ENCODE measurements around a stretch of chr20.

GRCh38 chr20:58440617-58441088 is 51.6 kb downstream of the VAPB start:
- RAMPAGE, long total RNA = no peak
- RRBS = no CpG with 5 or more reads among the region's 6 CpGs
PRO-cap:
- standard = no peak
- CoPRO, capped RNA only, 2 experiments = no peak in any of the 2 experiments
- CoPRO, capped and uncapped RNA, 2 experiments = no peak in any of the 2 experiments
- CoPRO, uncapped RNA only, 2 experiments = peak in 1 of 2 experiments; most common plus-strand start chr20:58440785 (in 1)
CAGE:
- cytosol, long polyA plus RNA = no peak
- long polyA plus RNA = no peak
- nucleolus, long total RNA = no peak
- nucleus, long polyA plus RNA = no peak

GRCh38 chr20:58446081-58447241 is 57.4 kb downstream of the VAPB start:
- RAMPAGE, long total RNA = no peak
- RRBS = no CpG with 5 or more reads among the region's 14 CpGs
PRO-cap:
- standard = no peak
- CoPRO, capped RNA only, 2 experiments = no peak in any of the 2 experiments
- CoPRO, capped and uncapped RNA, 2 experiments = no peak in any of the 2 experiments
- CoPRO, uncapped RNA only, 2 experiments = peak in 1 of 2 experiments; most common plus-strand start chr20:58446306 (in 1)
CAGE:
- cytosol, long polyA plus RNA = no peak
- long polyA plus RNA = no peak
- nucleolus, long total RNA = no peak
- nucleus, long polyA plus RNA = no peak

DNA sequence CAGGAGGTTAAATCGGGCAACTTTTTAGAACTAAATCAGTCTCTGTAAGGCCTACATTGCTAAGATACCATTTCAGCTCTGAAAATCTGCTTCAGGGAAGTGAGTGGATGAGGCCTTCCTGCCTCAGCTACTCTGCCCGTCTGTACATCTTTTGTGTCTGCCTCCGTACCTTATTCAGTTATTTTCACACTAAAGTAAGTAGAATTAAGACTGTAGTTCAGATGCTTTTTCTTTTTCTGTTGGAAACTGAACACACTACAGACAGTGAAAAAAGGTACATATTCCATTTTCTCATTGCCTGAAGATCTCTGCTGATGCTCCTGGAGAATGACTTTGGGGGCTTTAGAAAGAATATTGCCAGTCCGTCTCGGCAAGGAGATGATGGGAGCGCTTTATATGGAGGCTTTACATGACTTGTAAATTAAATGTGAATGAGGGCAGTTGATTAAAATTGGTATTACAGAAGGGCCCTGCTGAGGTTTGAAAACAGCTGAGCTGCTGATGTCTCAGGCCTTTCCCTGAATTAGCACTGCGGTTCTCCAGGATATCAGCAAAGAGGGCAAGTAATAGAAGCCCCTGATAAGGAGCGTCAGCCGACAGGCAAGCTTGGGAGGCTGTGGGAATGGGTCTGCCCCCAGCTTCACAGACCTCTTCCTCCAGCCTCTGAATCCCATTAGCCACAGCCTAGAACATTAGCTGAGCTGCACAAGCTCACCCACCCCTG is 59.6 kb downstream of the VAPB start:
- RAMPAGE, long total RNA = no peak
- RRBS = no CpG with 5 or more reads among the region's 9 CpGs
PRO-cap:
- standard = no peak
- CoPRO, capped RNA only, 2 experiments = no peak in any of the 2 experiments
- CoPRO, capped and uncapped RNA, 2 experiments = no peak in any of the 2 experiments
- CoPRO, uncapped RNA only, 2 experiments = peak in 2 of 2 experiments; most common plus-strand start position 197 of the sequence (in 2)
CAGE:
- cytosol, long polyA plus RNA = no peak
- long polyA plus RNA = no peak
- nucleolus, long total RNA = no peak
- nucleus, long polyA plus RNA = no peak

DNA sequence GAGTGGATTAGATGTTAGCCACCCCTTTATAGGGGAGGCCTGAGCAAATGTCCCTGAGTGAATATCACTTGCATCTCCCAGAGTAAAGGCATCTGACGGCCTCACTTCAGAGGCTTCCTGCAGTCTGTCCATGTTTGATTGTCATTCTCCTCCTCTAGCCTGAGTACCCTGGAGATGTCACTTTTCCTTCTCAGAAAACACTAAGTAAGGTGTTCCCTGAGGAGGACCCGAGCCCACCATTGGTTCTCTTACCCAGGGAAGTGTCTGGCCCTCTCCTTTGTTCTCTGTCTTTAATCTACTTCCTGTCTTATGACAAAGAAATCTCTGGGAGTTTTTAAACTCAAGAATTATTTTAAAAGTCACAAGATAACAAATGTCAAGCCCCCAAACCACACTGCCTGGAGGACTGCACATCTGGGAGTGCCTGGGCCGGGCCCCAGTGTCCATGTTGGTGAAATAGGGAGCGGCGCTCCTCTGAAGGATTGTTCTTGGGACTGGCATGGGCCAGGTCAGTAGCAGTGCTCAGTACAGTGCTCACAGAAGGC is 10.8 kb downstream of the STX16 start:
- RAMPAGE, long total RNA = no peak
- RRBS = no CpG with 5 or more reads among the region's 5 CpGs
PRO-cap:
- standard = no peak
- CoPRO, capped RNA only, 2 experiments = no peak in any of the 2 experiments
- CoPRO, capped and uncapped RNA, 2 experiments = no peak in any of the 2 experiments
- CoPRO, uncapped RNA only, 2 experiments = peak in 1 of 2 experiments; most common plus-strand start position 64 of the sequence (in 1)
CAGE:
- cytosol, long polyA plus RNA = no peak
- long polyA plus RNA = no peak
- nucleolus, long total RNA = no peak
- nucleus, long polyA plus RNA = no peak

GRCh38 chr20:58899706-58900812 is 8.8 kb downstream of the GNAS start:
- RAMPAGE, long total RNA = no peak
- RRBS = 100% methylated on average over 1 of the region's 20 CpGs
PRO-cap:
- standard = no peak
- CoPRO, capped RNA only, 2 experiments = no peak in any of the 2 experiments
- CoPRO, capped and uncapped RNA, 2 experiments = no peak in any of the 2 experiments
- CoPRO, uncapped RNA only, 2 experiments = peak in 2 of 2 experiments; most common plus-strand start chr20:58899782 (in 1)
CAGE:
- cytosol, long polyA plus RNA = no peak
- long polyA plus RNA = no peak
- nucleolus, long total RNA = no peak
- nucleus, long polyA plus RNA = no peak

- RAMPAGE, long total RNA = no peak
- RRBS = no CpG with 5 or more reads among the region's 7 CpGs
PRO-cap:
- standard = no peak
- CoPRO, capped RNA only, 2 experiments = no peak in any of the 2 experiments
- CoPRO, capped and uncapped RNA, 2 experiments = no peak in any of the 2 experiments
- CoPRO, uncapped RNA only, 2 experiments = peak in 2 of 2 experiments; most common plus-strand start chr20:58911544 (in 1)
CAGE:
- cytosol, long polyA plus RNA = no peak
- long polyA plus RNA = no peak
- nucleolus, long total RNA = no peak
- nucleus, long polyA plus RNA = no peak
Measured at GRCh38 chr20:58911448-58912188, 20.4 kb downstream of the GNAS start.

DNA sequence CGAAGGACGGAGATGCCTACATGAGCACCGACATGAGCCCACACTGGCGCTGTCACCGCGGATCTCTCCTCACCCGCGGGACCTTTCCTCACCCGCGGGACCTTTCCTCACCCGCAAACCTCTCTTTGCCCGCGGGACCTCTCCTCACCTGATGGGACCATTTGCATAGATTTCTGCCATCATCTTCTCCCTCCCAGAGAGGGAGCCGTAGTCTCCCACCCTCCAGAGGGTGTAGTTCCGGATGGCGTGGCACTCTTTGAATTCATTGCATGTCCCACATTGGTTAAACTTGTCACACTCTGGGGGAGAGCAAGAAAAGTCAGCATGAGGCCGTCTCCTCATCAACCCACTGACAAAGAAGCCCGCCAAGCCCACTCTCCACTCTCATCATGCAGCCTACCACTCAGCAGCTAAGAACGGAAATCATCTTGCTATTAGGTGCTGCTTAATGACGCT is 9.6 kb downstream of the CTSZ start:
- RAMPAGE, long total RNA = no peak
- RRBS = no CpG with 5 or more reads among the region's 20 CpGs
PRO-cap:
- standard = no peak
- CoPRO, capped RNA only, 2 experiments = no peak in any of the 2 experiments
- CoPRO, capped and uncapped RNA, 2 experiments = no peak in any of the 2 experiments
- CoPRO, uncapped RNA only, 2 experiments = peak in 1 of 2 experiments; most common plus-strand start position 374 of the sequence (in 1); most common minus-strand start position 285 of the sequence (in 1)
CAGE:
- cytosol, long polyA plus RNA = no peak
- long polyA plus RNA = no peak
- nucleolus, long total RNA = no peak
- nucleus, long polyA plus RNA = no peak

DNA sequence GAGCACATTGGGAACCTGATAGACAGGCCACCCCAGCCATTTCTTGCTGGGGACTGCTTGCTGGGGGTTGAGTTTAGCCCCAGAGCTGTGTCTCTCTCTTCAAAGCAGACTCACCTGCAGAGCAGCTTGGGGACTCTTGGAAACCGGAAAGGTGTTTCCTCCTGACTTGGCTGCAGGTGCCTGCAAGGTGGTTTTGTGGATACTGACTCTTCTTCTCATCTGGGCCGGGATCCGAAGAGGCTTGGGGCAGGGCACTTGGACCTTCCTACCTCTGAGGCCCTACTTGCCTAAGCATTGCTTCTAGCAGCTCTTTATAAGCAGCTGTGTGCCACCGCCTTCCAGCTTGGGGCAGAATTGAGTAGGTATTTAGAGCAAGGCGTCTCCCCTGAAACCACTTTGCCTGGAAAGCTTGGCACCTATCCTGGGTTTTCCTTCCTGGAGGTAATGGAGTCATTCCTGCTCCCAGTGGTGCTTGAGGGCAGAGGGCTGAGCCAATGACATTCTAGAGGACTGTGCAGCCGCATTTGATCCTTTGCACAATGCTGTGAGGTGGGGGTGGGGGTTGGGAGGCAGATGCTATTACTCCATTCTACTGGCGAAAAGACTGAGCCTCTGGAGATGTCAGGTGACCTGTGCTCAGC is 3.4 kb upstream of the CTSZ start:
- RAMPAGE, long total RNA = no peak
- RRBS = 85% methylated on average over 2 of the region's 7 CpGs
PRO-cap:
- standard = no peak
- CoPRO, capped RNA only, 2 experiments = no peak in any of the 2 experiments
- CoPRO, capped and uncapped RNA, 2 experiments = no peak in any of the 2 experiments
- CoPRO, uncapped RNA only, 2 experiments = no peak in any of the 2 experiments
CAGE:
- cytosol, long polyA plus RNA = no peak
- long polyA plus RNA = no peak
- nucleolus, long total RNA = no peak
- nucleus, long polyA plus RNA = no peak

DNA sequence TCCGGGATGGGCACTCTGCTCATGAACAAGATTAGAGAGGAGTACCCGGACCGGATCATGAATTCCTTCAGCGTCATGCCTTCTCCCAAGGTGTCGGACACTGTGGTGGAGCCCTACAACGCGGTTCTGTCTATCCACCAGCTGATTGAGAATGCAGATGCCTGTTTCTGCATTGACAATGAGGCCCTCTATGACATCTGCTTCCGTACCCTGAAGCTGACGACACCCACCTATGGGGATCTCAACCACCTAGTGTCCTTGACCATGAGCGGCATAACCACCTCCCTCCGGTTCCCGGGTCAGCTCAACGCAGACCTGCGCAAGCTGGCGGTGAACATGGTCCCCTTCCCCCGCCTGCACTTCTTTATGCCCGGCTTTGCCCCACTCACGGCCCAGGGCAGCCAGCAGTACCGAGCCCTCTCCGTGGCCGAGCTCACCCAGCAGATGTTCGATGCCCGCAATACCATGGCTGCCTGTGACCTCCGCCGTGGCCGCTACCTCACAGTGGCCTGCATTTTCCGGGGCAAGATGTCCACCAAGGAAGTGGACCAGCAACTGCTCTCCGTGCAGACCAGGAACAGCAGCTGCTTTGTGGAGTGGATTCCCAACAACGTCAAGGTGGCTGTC is 4.7 kb downstream of the TUBB1 start:
- RAMPAGE, long total RNA = no peak
- RRBS = 98% methylated on average over 2 of the region's 29 CpGs
PRO-cap:
- standard = no peak
- CoPRO, capped RNA only, 2 experiments = no peak in any of the 2 experiments
- CoPRO, capped and uncapped RNA, 2 experiments = no peak in any of the 2 experiments
- CoPRO, uncapped RNA only, 2 experiments = peak in 1 of 2 experiments; most common plus-strand start position 162 of the sequence (in 1); most common minus-strand start position 163 of the sequence (in 1)
CAGE:
- cytosol, long polyA plus RNA = no peak
- long polyA plus RNA = no peak
- nucleolus, long total RNA = no peak
- nucleus, long polyA plus RNA = no peak

DNA sequence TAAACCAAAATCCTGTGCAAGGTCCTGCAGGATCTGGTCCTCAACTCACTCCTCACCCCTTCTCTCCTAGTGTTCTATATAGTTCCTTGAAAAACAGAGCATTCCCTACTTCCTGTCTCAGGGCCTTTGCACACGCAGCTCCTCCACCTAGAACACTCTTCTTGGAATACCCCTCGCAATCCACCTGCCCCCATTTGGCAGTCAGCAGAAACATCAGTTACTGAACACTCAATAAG is 3.2 kb upstream of the ATP5F1E start:
- RAMPAGE, long total RNA = no peak
- RRBS = no CpG with 5 or more reads among the region's 2 CpGs
PRO-cap:
- standard = no peak
- CoPRO, capped RNA only, 2 experiments = no peak in any of the 2 experiments
- CoPRO, capped and uncapped RNA, 2 experiments = no peak in any of the 2 experiments
- CoPRO, uncapped RNA only, 2 experiments = no peak in any of the 2 experiments
CAGE:
- cytosol, long polyA plus RNA = no peak
- long polyA plus RNA = no peak
- nucleolus, long total RNA = no peak
- nucleus, long polyA plus RNA = no peak

GRCh38 chr20:59043274-59043760 is 731 bp upstream of the PRELID3B start:
- RAMPAGE, long total RNA = no peak
- RRBS = 91% methylated on average over 3 of the region's 17 CpGs
PRO-cap:
- standard = no peak
- CoPRO, capped RNA only, 2 experiments = no peak in any of the 2 experiments
- CoPRO, capped and uncapped RNA, 2 experiments = no peak in any of the 2 experiments
- CoPRO, uncapped RNA only, 2 experiments = no peak in any of the 2 experiments
CAGE:
- cytosol, long polyA plus RNA = no peak
- long polyA plus RNA = no peak
- nucleolus, long total RNA = no peak
- nucleus, long polyA plus RNA = no peak

DNA sequence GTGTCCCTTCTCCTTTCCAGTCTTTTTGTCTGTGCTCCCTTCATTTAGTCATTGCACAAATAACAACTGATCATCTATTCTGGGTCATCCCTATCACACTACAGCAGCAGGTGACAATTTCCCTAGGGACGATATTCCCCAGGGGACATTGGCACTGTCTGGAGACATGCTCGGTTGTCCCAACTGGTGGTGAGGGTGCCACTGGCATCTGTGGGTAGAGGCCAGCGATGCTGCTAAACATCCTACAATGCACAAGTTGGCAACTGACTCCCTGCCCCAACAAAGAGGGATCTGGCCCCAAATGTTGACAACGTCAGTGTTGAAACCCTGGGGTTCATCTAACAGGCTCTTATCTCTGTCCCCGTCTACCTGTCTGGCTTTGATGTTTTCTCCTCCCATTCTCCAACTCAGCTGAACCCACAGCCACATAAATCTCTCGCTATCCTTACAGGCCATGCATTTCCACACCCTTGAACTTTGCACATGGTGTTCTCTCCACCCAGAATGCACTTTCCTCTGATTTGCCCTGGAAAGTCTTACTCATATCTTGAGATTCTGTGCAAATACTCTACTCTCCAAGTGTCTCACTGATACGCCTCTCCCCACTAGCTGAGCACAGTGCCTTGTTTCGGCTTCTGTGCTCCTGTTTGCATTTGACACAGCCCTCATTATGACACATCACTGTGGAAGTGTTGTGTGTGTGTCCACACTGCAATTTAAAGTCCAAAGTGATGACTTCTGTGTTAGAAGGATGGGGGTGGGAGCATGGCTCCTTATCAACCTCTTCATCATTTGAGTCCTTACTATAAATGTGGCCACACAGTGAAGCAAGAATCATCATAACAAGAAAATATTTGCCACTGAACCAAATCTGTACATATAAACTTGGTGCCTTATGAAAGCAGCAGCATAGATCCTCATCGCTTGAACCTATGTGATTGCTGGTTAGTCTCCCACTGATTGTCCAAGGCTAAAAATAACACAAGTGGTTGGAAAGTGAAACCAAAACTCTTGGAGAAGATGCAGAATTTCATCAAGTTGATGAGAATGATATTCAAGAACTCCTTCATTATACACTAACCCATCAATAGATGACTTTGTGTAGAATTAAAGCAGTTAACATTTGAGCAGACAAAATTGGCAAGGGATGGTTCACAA is 5.4 kb upstream of the PRELID3B start:
- RAMPAGE, long total RNA = no peak
- RRBS = no CpG with 5 or more reads among the region's 9 CpGs
PRO-cap:
- standard = no peak
- CoPRO, capped RNA only, 2 experiments = no peak in any of the 2 experiments
- CoPRO, capped and uncapped RNA, 2 experiments = no peak in any of the 2 experiments
- CoPRO, uncapped RNA only, 2 experiments = no peak in any of the 2 experiments
CAGE:
- cytosol, long polyA plus RNA = no peak
- long polyA plus RNA = no peak
- nucleolus, long total RNA = no peak
- nucleus, long polyA plus RNA = no peak

- RAMPAGE, long total RNA = no peak
- RRBS = no CpG with 5 or more reads among the region's 7 CpGs
PRO-cap:
- standard = no peak
- CoPRO, capped RNA only, 2 experiments = no peak in any of the 2 experiments
- CoPRO, capped and uncapped RNA, 2 experiments = no peak in any of the 2 experiments
- CoPRO, uncapped RNA only, 2 experiments = no peak in any of the 2 experiments
CAGE:
- cytosol, long polyA plus RNA = no peak
- long polyA plus RNA = no peak
- nucleolus, long total RNA = no peak
- nucleus, long polyA plus RNA = no peak
Measured at GRCh38 chr20:59120360-59120916, 43.2 kb upstream of the ZNF831 start.

GRCh38 chr20:59149073-59149320 is 14.6 kb upstream of the ZNF831 start:
- RAMPAGE, long total RNA = no peak
- RRBS = no CpG with 5 or more reads among the region's 1 CpG
PRO-cap:
- standard = no peak
- CoPRO, capped RNA only, 2 experiments = no peak in any of the 2 experiments
- CoPRO, capped and uncapped RNA, 2 experiments = no peak in any of the 2 experiments
- CoPRO, uncapped RNA only, 2 experiments = no peak in any of the 2 experiments
CAGE:
- cytosol, long polyA plus RNA = no peak
- long polyA plus RNA = no peak
- nucleolus, long total RNA = no peak
- nucleus, long polyA plus RNA = no peak

- RAMPAGE, long total RNA = no peak
- RRBS = no CpG with 5 or more reads among the region's 34 CpGs
PRO-cap:
- standard = no peak
- CoPRO, capped RNA only, 2 experiments = no peak in any of the 2 experiments
- CoPRO, capped and uncapped RNA, 2 experiments = no peak in any of the 2 experiments
- CoPRO, uncapped RNA only, 2 experiments = no peak in any of the 2 experiments
CAGE:
- cytosol, long polyA plus RNA = no peak
- long polyA plus RNA = no peak
- nucleolus, long total RNA = no peak
- nucleus, long polyA plus RNA = no peak
Measured at GRCh38 chr20:59469566-59470292, 134.6 kb upstream of the PHACTR3 start.

DNA sequence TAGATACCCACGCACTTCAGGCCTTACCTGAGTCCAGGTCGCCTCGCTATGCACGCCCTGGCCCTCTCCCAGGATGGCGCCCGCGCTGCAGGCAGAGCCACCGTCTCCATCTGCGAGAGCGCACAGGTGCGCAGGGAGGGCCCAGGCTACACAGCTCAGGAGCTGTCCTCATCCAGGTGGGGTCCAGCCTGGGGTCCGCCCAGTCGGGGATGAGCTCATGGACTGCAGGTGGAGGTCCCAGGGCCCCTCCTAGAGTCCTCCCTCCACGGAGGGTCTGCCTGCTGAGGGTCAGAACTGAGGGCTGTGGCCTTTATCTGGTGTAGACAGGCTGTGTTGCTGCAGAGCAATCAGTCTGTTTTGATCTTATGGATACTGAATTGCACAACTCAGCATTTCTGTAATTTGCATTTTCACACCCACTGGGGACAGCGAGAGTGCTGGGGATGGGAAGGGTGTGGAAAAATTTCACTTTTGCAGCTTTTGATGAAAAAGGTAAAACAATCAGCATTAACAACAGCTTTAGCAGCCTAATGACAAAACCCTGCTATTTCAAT is 78.0 kb upstream of the PHACTR3 start:
- RAMPAGE, long total RNA = no peak
- RRBS = no CpG with 5 or more reads among the region's 15 CpGs
PRO-cap:
- standard = no peak
- CoPRO, capped RNA only, 2 experiments = no peak in any of the 2 experiments
- CoPRO, capped and uncapped RNA, 2 experiments = no peak in any of the 2 experiments
- CoPRO, uncapped RNA only, 2 experiments = no peak in any of the 2 experiments
CAGE:
- cytosol, long polyA plus RNA = no peak
- long polyA plus RNA = no peak
- nucleolus, long total RNA = no peak
- nucleus, long polyA plus RNA = no peak

- RAMPAGE, long total RNA = no peak
- RRBS = no CpG with 5 or more reads among the region's 11 CpGs
PRO-cap:
- standard = no peak
- CoPRO, capped RNA only, 2 experiments = no peak in any of the 2 experiments
- CoPRO, capped and uncapped RNA, 2 experiments = no peak in any of the 2 experiments
- CoPRO, uncapped RNA only, 2 experiments = no peak in any of the 2 experiments
CAGE:
- cytosol, long polyA plus RNA = no peak
- long polyA plus RNA = no peak
- nucleolus, long total RNA = no peak
- nucleus, long polyA plus RNA = no peak
Measured at GRCh38 chr20:59586022-59586614, 18.2 kb upstream of the PHACTR3 start.

DNA sequence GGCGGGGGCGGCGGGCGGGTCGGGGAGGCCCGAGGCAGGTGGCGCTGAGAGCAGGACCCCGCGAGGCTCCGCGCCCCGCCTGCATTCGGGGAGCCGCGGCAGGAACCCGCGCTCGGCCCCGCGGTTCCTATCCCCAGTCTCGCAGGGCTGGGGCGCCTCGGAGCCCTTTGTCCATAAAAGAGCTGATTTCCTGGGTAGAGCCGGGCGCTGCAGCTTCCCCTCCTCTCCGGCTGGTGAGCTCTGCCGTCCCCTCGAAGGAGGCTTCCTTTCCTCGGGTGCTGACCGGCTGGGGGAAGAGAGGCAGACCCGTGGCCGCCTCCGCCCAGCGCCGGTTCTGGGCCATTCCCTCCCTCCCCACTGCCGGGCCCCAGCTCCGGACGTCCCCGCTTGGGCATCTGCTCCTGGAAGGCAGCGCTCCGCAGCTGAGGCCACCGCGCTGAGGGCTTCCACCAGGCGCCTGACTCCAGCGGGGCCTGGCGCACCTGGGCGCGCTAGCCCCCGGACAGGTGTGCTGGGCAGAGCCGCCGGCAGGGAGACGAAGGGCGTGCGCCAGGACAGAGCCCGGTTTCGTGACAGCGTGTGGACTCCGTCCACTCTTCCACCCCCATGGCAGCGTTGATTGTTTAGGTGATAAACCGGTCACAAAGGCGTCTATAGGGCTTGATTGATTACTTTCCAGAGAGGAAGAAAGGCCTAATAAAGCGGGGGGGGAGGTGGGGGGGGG is 966 bp downstream of the PHACTR3 start:
- RAMPAGE, long total RNA = no peak
- RRBS = 9% methylated on average over 19 of the region's 62 CpGs
PRO-cap:
- standard = no peak
- CoPRO, capped RNA only, 2 experiments = no peak in any of the 2 experiments
- CoPRO, capped and uncapped RNA, 2 experiments = no peak in any of the 2 experiments
- CoPRO, uncapped RNA only, 2 experiments = no peak in any of the 2 experiments
CAGE:
- cytosol, long polyA plus RNA = no peak
- long polyA plus RNA = no peak
- nucleolus, long total RNA = no peak
- nucleus, long polyA plus RNA = no peak

Measured in K562 (cell line).